Suprapubic skin (tissue), 4 donors: ENCODE measurements around the genes NEURL3 and CNNM3.

DNA sequence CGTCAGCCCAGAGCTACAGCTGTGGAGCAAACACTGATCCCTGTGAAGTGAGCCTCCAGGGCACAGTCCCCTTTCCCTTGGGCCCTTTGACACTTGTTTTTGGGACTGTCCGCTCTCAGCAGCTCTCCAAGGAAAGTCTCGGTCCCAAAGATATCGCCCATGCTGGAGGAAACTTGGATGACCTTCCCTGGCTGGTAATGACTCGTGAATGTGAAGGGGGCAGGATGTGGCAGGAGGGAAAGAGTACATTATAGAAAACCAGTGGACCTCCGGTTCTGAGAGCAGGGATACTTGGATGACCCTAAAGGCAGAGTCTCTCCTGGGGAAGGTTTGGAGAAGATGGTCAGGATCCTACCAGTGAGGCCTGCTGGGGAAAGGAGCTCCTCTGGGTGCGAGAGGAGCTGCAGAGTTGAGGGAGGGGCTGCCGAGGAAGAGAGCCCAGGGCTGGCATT, 12.4 kb downstream of the TMEM127 start:
- PRO-cap = no peak
- RAMPAGE, long total RNA, 4 experiments = no peak in any of the 4 experiments

DNA sequence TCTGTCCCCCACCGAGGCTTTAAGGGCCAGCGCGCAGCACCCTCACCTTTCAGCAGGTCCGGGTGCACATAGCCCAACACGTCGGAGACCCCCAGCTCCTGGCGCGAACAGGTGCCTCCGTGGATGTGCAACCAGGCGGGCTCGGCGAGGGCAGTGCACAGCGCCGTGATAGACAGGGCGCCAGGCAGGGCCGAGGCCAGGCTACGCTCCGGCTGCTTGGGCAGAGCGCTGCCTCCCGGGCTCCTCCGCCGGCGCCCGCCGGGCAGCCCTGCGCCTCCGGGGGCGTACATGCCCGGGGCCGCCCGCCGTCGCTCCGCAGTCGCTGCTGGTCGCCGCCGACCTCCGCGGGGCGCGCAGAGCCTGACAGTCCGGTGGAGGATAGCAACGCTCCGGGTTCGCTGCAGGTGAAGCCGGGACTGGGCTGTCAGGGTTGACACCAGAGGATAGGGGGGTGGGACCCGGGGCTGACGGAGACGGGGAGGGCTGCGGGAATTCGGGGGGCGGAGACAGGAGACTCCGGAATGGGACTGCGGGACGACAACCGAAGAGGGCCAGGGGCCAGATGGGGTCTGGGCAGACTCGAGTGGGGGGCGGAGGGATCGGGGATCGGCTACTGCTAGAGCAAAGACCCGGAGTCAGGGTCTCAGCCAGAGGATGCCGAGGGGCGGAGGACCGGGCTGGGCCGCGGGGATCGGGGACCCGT, 554 bp downstream of the TMEM127 start:
- PRO-cap = unidirectional peak, plus-strand start at position 509 of the sequence
- RAMPAGE, long total RNA, 4 experiments = no peak in any of the 4 experiments

DNA sequence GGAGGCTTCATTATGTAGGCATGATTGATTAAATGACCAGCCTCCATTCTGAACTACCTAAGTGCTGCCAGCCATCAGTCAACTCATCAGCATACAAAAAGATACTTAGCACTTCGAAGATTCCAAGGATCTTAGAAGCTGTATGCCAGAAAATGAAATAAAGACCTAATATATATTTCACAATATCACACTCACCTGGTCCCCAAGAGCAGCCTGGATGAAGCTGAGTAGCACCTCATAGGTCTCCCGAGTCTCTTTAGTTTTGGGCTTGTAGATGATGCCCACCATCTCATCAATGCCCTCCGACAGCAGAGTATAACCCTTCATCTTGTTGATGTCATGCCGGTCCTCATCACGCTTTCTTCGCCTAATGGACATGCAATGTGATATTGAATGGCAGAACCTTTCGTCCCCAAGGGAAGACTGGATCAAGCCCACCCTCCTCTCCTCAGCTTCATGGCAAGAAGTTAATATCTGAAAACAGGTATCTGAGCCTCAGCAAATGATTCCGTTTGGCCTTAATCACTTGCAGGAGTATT, 2.3 kb downstream of the SNRNP200 start:
- PRO-cap = no peak
- RAMPAGE, long total RNA, 4 experiments = start-site peak on the minus strand in 2 of 4 experiments, centred at positions 261 to 277 of the sequence, 15 to 84 reads per replicate

DNA sequence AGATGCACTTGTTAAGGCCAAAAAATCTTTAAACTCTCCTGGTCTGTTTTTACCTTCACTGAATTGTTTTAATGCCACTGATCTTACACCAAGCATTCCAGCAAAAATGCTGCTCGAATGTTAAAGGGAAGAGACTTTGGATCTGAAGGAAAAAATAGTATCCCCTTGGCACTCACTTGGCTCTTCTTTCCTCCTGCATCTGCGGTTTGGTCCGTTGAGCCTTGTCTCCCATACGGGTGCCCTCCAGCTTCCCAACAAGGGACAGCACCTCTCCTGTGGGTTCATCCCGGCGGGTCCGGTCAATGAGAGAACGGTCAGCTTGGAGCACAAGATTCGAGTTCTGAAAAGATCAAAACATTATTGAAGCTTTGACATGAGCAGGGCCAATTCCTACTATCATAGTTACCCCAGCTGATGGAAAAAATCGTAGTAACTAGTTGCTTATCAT, 793 bp downstream of the SNRNP200 start:
- PRO-cap = no peak
- RAMPAGE, long total RNA, 4 experiments = start-site peak on the minus strand in 1 of 4 experiments, centred at position 279 of the sequence, 93 reads per replicate

- PRO-cap = no peak
- RAMPAGE, long total RNA, 4 experiments = no peak in any of the 4 experiments
These were observed 6.3 kb downstream of the NCAPH start for GRCh38 chr2:96341719-96342469.

GRCh38 chr2:96356699-96357453, 21.3 kb downstream of the NCAPH start:
- PRO-cap = no peak
- RAMPAGE, long total RNA, 4 experiments = no peak in any of the 4 experiments

GRCh38 chr2:96404840-96405471, 69.4 kb downstream of the NCAPH start:
- PRO-cap = no peak
- RAMPAGE, long total RNA, 4 experiments = no peak in any of the 4 experiments

- PRO-cap = no peak
- RAMPAGE, long total RNA, 4 experiments = no peak in any of the 4 experiments
These were observed at the start of gene NEURL3 for GRCh38 chr2:96505045-96505924. NEURL3 (minus strand) TSS chr2:96505357.

GRCh38 chr2:96549768-96550556, 13.4 kb downstream of the ARID5A start:
- PRO-cap = no peak
- RAMPAGE, long total RNA, 4 experiments = no peak in any of the 4 experiments

- PRO-cap = no peak
- RAMPAGE, long total RNA, 4 experiments = no peak in any of the 4 experiments
These were observed 14.1 kb downstream of the ARID5A start for GRCh38 chr2:96550557-96551233.

- PRO-cap = no peak
- RAMPAGE, long total RNA, 4 experiments = no peak in any of the 4 experiments
These were observed 16.4 kb downstream of the ARID5A start for GRCh38 chr2:96552836-96553418.

GRCh38 chr2:96601678-96602229, 36.4 kb downstream of the KANSL3 start:
- PRO-cap = no peak
- RAMPAGE, long total RNA, 4 experiments = no peak in any of the 4 experiments

GRCh38 chr2:96679864-96680463, 37.4 kb downstream of the FER1L5 start:
- PRO-cap = no peak
- RAMPAGE, long total RNA, 4 experiments = no peak in any of the 4 experiments

- PRO-cap = no peak
- RAMPAGE, long total RNA, 4 experiments = no peak in any of the 4 experiments
These were observed 25.5 kb downstream of the LMAN2L start for GRCh38 chr2:96714144-96714968.

- PRO-cap = no peak
- RAMPAGE, long total RNA, 4 experiments = no peak in any of the 4 experiments
These were observed 2.9 kb downstream of the CNNM4 start for GRCh38 chr2:96763305-96764360.

DNA sequence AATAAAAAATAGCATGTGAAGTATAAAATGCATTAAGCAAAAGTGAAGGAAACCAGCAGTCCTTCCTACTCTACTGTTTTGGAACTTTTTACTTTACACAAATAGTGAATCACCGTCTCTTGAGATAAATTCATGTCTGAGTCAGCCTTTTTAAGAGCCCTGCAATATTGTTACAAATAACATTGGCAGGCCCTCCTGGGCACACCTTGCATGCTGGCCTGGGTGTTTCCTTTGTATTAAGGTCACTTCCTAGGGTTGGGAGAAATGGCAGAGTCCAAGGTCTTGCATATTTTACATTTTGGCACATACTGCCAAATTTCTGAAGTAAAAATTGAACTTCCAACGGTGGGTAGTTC, 26.2 kb downstream of the CNNM4 start:
- PRO-cap = no peak
- RAMPAGE, long total RNA, 4 experiments = no peak in any of the 4 experiments

- PRO-cap = bidirectional peak, plus-strand start at chr2:96816252, minus-strand start at chr2:96816042; unidirectional peak, minus-strand start at chr2:96816496
- RAMPAGE, long total RNA, 4 experiments = no peak in any of the 4 experiments
These were observed at the start of gene CNNM3 for GRCh38 chr2:96816197-96816993. CNNM3 (plus strand) TSS chr2:96816268.

GRCh38 chr2:96819194-96819693, 3.2 kb downstream of the CNNM3 start:
- PRO-cap = no peak
- RAMPAGE, long total RNA, 4 experiments = no peak in any of the 4 experiments

GRCh38 chr2:96824815-96825256, 8.8 kb downstream of the CNNM3 start:
- PRO-cap = no peak
- RAMPAGE, long total RNA, 4 experiments = no peak in any of the 4 experiments

DNA sequence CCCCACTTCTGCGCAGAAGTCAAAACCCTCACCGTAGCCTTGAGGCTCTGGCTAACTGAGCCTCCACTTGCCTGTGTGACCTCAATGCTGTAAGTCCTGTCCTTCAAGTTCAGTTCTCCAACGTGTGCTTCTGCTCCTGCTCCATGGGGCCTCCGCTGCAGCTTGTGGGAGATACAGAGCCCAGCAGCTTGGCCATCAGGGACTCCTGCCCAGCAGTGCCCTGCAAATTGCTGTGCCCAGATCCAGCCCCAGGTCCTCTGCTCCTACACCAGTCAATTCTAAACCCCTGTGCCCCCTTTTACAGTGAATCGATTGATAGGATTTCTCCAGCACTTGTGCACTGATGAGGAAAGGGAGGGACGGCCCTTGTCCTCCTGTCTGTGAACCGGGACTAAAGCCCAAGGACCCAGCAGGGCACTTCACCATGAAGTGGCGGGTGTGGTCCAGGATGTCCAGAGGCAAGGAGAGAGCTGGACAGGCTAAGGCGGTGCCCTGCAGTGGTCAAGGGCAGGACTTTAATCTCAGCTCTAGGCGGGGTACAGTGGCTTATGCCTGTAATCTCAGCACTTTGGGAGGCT, 28.1 kb upstream of the SEMA4C start:
- PRO-cap = no peak
- RAMPAGE, long total RNA, 4 experiments = no peak in any of the 4 experiments